Metastatic Liver Carcinoma in the Lung (tissue), 2 donors: ENCODE results near the genes NUP50 and FAM118A.

DNA sequence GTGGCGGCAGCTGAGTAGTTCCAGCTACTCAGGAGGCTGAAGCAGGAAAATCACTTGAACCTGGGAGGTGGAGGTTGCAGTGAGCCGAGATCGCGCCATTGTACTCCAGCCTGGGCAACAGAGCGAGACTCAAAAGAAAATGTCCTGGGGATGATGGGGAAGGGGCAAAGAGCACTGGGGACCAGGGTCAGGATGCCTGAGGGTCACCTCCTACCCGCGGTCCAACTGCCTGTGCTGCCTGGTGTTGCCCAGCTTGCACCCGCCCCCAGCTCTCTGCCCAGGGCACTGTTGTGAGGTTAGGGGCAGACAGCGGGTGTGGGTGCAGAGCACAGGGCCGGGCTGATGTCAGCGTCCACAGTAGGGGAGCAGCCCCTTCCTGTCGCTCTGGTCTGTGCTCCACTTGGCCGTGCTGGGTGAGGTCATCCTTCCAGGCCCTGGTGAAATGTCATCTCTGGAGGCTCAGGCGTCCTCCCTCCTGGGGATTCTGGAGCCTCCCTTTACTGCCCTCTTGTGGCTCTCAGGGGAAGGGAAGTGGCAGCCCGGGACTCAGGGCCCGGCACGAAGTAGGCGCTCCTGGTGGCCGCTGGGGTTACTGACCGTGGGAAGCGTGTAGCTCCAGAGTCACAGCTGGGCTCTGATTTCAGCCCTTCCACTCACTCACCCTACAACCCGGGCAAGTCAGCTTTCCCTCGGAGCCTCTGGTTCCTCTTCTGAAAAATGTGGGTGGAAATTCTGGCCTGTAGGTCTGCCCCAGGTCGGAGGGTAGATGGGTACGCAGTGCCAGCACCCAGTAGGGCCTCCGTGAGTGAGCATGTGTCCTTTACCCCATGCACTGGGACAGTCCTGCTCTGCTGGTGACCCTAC lies 17.4 kb upstream of the PRR5 start:
- PRO-cap, 2 experiments: no peak in any of the 2 experiments

GRCh38 chr22:44935676-44936083 lies 74.1 kb downstream of the PHF21B start:
- PRO-cap, 2 experiments: no peak in any of the 2 experiments

GRCh38 chr22:45010286-45010612 lies 444 bp upstream of the PHF21B start:
- PRO-cap, 2 experiments: no peak in any of the 2 experiments

GRCh38 chr22:45052745-45053061 lies 42.9 kb upstream of the PHF21B start:
- PRO-cap, 2 experiments: no peak in any of the 2 experiments

DNA sequence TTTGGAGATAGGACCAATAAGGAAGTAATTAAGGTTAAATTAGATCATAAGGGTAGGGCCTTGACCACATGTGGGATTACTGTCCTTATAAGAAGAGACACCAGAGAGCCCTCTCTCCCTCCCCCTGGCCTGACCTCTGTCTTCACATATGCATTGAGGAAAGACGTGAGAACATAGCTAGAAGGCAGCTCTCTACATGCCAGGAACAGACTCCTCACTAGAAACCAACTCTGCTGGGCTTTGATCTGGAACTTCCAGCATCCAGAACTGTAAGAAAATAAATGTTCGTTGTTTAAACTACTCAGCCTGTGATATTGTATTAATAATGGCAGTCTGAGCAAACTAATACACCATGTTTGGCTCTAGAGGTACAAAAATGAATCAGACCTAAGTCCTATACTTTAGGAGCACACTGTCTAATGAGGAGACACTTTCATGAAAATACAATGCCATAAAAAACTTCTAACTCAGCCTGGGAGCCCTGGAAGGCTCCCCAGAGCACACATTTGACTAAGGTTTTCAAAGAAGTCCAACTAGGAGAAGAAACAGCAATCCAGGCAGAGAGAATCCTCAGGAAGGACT lies 13.4 kb upstream of the NUP50 start:
- PRO-cap, 2 experiments: no peak in any of the 2 experiments

GRCh38 chr22:45163463-45164479 lies at the start of gene NUP50:
TSS of gene NUP50 (plus strand) at chr22:45163925.
- PRO-cap, 2 experiments: peak in 2 of 2 experiments; most common plus-strand start chr22:45163891 (in 1); most common minus-strand start chr22:45163714 (in 2)

GRCh38 chr22:45196450-45197257 lies 32.9 kb downstream of the NUP50 start:
- PRO-cap, 2 experiments: no peak in any of the 2 experiments

GRCh38 chr22:45241416-45241837 lies 733 bp upstream of the KIAA0930 start:
- PRO-cap, 2 experiments: peak in 1 of 2 experiments; most common plus-strand start chr22:45241589 (in 1); most common minus-strand start chr22:45241499 (in 1)

- PRO-cap, 2 experiments: no peak in any of the 2 experiments
Measured at GRCh38 chr22:45246007-45246785, 5.5 kb upstream of the KIAA0930 start.

GRCh38 chr22:45309151-45310225 lies at the start of gene FAM118A:
TSS of gene FAM118A (plus strand) at chr22:45309934.
- PRO-cap, 2 experiments: peak in 2 of 2 experiments; most common plus-strand start chr22:45310118 (in 2); most common minus-strand start chr22:45309698 (in 2)

DNA sequence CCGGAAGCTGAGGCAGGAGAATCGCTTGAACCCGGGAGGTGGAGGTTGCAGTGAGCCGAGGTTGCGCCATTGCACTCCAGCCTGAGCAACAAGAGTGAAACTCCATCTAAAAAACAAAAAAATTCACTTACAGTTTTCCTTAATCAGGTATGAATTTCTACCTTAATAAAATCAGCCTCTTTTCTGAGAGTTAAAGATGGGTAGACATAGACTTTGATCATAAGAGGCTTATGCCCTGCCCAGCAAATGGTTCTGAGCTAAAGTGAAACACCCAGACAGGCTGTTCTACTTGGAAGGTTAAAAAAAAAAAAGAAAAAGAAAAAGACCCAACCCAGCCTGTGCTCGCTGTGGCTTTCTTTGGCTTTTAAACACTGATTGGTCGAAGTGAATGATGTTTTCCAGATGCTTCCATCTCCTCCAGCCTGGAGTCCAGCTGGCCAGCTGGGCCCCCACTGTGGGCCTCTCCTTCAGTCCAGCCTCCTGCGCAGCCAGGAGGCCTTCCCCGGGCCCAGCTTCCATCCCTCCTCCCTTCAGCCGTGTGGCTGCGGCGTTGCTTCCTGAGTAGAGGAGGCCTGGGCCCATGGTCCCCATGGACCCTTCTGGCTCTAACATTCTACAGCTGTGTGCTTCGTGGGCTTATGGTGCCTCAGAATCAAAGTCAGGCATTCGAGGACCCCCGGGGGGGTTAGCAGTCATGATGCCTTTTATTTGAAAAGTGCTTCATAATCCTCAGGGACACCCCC lies 42.5 kb upstream of the FBLN1 start:
- PRO-cap, 2 experiments: no peak in any of the 2 experiments

- PRO-cap, 2 experiments: no peak in any of the 2 experiments
Measured at GRCh38 chr22:45551699-45551939, 48.9 kb downstream of the FBLN1 start.

- PRO-cap, 2 experiments: no peak in any of the 2 experiments
Measured at GRCh38 chr22:45602527-45602874, 69.1 kb upstream of the ATXN10 start.

DNA sequence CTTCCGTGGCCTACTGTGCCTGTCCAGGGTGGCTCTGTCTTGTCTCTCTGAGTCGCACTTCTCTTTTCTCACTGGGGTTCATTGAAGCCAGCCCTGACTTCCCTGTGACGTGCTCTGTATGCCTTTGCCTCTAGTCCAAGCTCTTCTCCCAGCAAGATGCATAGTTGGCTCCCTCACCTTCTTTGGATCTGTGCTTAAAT lies 11.6 kb downstream of the ATXN10 start:
- PRO-cap, 2 experiments: peak in 1 of 2 experiments; most common minus-strand start position 54 of the sequence (in 1)

- PRO-cap, 2 experiments: no peak in any of the 2 experiments
Measured at GRCh38 chr22:45707509-45708238, 36.0 kb downstream of the ATXN10 start.

GRCh38 chr22:45891362-45891747 lies 85.6 kb downstream of the WNT7B start:
- PRO-cap, 2 experiments: no peak in any of the 2 experiments

- PRO-cap, 2 experiments: no peak in any of the 2 experiments
Measured at GRCh38 chr22:46001387-46001906, 24.5 kb upstream of the WNT7B start.

DNA sequence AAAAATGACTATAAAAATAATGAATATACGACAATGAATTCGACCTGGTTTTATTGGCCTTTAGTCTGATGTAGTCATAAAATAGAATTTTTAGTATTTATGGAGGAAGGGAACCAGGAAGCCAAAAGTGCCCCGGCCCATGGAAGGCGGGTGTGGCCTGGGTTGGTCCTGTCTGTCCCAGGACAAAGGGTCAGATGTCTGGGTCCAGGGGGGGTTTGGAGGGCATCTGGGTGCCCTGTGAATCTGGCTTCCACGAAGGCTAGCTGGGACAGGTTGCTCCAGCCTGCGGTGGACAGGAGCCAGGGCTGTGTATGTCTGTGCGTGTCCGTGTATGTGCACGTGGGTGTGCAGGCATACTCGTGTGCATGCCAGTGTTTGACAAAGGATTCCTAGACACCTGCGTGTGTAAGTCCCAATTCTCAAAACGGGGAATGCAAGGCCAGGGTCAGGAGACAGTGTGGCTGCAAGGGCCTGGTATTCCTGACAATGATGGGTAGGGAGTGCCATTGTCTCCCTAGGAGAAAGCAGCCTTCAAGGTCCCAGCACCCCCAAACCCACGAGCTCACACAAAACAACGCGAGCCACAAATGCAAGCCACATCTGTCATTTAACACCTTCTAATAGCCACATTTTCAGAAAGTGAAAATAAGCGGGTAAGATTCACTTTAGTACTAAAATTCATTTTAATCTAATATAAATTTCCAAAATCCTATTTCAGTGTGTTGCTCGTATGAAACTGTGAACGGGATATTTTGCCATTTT lies 78.3 kb upstream of the WNT7B start:
- PRO-cap, 2 experiments: no peak in any of the 2 experiments

DNA sequence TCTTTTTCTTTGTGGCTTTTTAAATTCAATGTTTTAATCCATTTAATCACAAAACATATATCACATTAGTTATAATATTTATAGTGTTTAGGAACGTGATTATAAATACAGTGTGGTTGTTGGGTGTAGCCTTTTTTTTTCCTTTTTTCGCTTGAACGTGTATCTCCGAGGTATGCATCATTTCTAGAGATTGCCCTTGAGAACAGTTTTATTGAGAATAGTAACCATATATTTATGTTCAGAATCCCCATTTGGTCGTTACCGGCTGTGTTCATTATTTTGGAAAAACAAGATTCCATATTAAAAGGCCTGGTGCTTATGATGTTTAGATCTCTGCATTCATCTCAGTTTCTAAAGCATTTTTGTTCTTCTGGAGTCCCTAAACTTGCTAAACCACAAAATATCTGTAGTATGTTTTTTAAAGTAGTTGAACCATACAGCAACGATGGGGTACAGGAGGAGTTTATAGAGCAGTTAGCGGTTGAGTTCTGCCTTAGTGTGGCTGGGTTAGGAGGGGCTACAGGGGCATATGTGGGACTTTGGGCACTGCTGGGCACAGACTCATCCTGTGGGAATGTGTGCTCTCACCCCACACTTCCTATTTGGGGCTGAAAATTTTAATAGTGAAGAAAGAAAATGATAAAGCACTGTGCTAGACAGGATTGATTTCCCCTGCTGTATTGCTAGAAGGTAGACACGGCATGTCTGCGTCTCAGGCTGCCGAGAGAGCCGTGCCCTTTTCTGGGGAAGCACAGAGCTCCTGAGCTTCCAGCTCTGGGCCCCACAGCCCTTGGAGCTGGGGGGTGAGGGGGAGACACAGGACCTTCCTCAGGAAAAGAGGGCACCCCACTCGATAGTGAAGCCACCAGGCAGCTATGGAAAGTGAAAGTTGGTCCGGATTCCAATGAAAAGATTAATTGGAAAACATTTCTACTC lies 81.5 kb upstream of the PPARA start:
- PRO-cap, 2 experiments: no peak in any of the 2 experiments

DNA sequence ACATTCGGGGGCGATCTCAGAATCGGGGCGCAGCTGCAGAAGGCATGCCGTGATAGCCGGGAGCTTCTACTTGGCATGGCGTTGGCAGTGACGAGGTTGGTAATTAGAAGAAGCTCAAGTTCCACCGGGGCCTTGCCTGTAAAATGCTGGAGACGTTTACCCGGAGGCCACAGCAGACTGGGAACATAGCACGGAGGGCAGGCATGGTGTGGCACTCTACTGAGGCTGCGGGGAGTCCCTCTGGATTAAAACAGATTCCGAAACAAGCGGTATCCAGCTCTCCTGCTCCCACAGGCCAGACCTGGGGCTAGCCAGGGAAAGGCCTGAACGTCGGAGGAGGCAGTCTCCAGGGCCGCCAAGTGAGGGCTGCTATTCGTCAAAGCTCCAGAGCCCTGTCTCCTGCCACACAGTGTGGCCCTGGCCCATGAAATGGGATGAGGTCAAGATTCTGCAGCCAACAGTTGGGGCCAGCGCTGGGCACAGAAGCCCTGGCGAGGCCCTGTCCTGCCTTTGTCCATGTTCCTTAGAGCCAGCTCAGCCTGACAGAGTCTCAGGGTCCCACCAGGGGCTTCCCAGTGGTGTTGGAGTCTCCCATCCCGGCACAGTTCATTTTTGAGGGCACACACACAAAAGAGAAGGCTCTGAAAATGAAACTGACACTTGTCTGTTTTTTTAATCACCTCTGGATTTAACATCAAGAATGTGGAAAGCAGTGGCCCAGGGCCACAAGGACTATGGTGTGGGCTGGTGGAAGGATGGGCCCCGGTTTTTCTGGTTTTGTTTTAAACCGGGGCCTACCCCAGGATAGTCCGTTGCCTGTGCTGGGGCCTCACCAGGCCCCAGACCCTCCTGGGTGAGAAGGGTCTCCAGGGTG lies 76.1 kb upstream of the PPARA start:
- PRO-cap, 2 experiments: peak in 1 of 2 experiments; most common plus-strand start position 453 of the sequence (in 1); most common minus-strand start position 221 of the sequence (in 1)